Measurements from ENCODE around the genes THSD7B and GTDC1.

DNA sequence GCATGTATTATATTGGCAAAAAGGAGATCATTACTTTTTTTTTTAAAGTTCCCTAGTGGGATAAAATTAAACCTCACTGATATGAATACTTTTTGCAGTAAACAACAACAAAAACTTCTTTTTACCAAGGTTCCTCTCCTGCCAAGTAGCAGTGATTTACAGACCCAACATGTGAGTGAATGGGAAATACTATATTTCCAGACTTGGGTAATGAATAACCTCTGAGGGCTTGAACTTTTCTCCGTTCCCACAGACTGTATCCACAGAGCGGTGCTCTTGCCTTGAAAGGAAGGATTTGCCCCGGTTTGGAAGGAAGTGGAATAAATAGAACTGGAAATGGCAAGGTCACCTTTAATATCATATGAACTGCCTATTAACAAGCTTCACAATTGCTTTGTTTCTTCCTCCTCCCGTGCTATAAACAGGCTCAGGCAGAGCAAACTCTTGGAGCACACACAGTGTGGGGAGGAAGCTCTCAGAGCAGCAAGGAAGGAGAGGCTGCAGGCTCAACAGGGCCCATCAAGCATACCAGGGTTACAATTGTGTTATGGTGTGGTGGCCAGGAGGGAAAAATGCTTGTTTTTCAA is 28.5 kb upstream of the DARS1 start:
- PRO-cap: no peak

DNA sequence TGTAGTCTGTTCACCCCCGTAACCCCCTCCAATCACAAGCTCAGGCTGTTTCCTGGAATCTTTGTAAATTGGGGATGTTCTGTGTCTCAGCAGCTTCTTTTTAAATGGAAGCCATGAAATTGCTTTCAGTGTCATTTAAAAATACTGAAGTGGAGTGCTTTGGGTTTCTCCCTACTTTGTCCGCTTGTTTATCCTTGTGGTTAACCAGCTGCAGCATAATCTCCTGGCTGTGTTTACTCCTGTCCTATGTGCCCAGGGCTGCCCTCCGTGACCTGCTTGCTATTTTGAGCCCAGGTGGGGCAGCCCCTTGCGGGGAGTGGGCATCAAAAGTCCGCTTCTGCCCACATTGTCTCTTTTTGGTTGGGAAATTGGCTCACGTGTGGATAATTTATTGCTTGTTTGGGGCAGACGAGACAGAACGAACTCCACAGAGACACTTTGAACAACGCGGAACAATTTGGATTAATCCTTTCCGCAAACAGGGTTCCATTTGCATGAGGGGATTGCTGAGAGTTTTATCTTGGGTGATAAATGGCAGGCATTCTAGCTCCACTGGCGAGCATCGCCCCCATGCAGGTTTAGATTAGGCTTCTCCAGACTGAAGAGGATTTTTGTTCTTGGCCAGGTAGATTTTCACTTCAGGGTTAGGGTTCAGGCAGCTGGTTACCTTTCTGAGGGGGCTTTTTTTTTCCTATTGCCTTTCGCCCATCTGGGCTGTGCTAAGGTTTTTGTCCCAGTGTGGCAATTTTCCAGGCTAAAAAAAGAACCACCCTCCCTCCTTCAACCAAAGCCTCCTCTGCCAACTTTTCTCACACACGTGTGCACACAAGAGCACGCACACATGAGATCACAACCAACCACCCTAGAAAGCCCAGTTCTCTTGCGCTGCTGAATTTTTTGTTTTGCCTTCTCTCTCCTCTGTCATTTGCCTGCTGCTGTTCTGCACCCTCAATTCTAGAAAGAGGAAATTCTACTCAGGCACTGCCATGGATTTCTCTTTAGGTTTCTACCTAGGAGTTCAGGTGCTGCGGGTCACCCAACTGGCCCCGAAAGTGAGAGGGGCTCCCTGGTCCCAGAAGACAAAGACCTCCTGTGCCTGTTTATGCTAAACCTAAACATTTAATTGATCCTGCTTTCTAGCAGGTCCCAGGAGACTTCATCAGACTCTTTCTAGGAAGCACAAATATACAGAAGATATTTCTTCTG is 8.3 kb upstream of the CXCR4 start:
- PRO-cap: no peak

GRCh38 chr2:136764981-136766433 is at the start of gene THSD7B:
TSS of gene THSD7B (plus strand) at chr2:136765545.
- PRO-cap: no peak

GRCh38 chr2:138028572-138028919 is 64.3 kb downstream of the HNMT start:
- PRO-cap: no peak

- PRO-cap: no peak
These were observed 97.4 kb downstream of the SPOPL start for GRCh38 chr2:138599008-138599302.

GRCh38 chr2:138779358-138779790 is 816 bp downstream of the NXPH2 start:
- PRO-cap: no peak

DNA sequence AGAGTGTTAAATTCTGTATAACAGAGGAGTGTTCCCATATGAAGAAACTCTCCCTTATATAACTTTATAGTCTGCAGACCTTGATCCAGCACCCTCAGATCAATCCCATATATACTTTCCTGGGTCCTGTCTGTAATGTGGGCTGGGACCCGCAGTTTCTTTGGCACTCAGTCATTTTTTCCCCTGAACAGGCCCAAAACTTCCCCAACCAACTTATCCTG is 331.9 kb upstream of the LRP1B start:
- PRO-cap: no peak

- PRO-cap: no peak
These were observed 182.2 kb upstream of the KYNU start for GRCh38 chr2:142695264-142695753.

DNA sequence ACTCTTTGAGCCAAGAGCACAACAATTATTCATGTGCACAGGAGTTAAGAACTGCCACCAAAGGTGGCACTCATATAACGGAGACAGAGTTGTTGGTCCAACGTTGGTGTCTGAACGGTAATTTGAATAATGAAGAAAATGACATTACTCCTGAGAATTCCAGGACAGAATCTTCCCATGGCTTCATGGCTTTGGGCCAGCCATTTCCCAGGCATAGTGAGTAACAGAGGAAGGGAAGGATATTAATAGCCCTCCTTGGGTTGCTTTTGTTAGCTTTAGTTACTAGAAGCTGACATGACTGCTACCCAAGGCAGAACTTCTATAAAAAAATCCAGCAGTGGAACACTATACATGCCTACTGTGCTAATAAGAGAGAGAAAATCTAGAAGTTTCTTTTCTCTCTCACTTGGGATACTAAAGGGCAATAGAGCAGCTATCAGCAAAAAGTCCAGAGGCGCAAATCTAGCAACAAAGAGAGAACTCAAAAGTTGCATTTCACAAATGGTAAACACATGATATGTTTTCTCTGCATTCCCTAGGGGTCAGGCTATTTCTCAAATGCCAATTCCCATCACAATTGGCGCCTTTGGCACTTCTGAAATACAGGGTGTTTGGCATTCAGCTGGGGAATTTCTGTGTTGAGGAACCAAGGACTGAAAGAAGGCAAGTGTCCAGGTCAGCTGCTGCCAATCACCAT is 160.9 kb upstream of the KYNU start:
- PRO-cap: no peak

DNA sequence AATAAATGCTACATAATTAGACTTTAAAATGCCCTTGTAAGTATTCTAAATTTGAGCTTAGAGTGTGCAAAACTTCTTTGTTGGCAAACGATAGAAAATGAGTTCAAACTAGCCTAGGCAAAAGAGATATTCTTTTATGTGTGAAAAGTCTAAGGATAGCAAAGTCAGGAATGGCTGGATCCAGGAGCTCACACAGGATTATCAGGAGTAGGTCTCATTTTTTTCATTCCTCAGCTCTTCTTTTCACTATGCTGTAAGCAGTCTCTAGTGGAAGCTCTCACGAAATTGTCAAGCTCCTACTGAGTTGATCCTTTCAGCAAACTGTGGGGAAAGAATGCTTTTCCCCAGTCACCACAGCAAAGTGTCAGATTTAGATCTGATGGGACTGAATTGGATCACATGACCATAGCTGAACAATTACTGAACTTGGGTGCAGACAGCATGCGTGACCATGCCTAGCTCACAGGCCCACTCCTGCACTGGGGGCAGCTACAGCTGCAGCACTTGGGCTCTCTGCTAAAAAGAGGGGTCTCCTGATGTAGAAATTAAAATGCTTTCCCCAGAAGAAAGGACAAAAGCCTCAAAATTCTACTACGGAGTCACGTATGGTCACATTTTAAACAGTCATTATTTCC is 3.1 kb downstream of the ARHGAP15 start:
- PRO-cap: no peak

DNA sequence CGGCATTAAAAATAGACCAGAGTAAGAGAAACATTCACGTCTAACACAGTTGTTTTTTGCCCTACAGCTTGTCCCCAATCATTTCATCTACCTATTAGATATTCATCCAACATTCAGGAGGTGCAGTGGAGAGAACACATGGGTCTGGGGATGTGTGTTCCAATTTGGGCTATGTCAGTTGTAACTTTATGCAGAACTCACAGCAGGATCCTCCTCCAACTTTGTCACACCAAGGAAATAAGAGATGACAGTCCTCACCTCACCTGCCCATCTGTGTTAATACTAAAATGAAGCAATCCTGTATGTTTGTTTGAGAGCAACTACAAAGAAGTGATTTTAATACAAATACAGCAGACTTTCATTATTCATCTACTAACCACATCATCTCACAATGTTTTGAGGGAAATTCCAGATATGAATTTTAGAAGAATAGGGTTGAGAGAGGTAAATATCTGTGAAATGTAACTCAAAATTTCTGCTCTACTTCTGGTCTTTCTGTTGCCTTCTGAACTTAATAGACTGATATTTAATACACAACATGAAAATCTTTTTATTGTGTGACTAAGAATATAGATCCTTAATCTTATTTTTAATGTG is 126.7 kb downstream of the ARHGAP15 start:
- PRO-cap: no peak

DNA sequence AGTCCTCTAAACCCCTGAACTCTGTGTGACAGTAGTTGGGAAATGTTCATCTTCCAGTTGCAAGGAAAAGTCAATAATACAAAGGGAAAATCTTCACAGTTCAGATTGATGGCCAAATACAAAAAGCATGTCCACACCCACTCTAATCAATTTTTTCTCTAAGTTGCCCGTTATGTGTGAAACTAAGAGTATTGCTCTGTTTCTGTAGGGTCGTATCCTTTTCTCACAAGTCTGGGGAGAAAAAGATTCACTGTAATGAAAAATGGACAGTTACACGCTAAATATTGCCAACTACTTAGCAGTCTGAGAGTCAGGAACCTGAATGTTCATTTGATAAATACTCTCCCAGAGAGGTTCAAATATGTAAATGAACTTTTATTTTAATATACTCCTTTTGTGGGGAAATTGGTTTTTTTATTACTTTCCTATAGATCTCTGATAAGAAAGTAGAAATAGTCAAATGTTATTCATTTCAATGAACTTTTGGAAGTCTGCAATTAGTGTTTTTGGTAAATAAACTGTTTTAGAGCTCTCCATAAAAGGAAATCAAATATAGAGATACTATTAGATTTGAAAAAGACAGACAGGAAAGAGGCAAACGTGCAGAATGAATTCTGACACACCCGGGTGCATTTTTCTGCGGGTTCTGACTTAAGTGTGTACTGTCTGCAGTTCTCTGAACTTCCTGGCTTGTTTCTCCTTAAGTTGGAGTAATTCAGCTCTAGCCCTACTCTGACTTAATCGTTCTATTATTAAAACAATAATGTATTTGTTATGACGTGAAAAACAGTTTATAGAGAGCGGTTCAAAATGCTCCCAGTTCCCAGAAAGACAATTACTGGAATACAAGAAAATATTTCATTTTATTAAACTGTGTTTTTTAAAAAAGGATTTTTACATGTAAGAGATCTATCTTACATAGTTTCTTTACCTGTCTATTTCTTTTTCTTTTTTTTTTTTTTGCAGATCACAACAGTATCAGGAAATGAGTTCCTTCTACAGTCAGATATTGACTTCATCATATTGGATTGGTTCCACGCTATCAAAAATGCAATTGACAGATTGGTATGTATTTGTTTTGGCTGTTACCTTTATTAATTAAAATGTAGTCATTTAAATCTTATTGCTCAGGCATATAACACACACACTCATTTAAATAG is 305.8 kb downstream of the ARHGAP15 start:
- PRO-cap: unidirectional peak, minus-strand start at position 678 of the sequence

DNA sequence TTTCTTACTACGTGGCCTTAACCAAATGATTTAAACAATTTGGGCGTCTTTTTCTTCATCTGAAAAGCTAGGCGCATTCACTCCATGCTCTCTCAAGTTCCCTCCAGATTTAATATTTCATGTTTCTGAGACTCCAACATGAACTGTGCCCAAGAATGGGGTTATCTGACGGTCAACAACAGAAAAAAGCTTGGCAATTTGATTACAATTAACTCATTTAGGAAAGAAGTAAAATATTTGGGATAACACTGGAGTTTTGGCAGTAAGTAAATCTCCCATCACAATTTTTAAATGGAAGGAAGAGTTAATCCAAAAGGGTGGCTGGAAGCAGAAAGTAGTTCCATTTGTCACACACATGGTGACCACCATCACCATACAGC is 345.4 kb downstream of the ARHGAP15 start:
- PRO-cap: unidirectional peak, minus-strand start at position 111 of the sequence

DNA sequence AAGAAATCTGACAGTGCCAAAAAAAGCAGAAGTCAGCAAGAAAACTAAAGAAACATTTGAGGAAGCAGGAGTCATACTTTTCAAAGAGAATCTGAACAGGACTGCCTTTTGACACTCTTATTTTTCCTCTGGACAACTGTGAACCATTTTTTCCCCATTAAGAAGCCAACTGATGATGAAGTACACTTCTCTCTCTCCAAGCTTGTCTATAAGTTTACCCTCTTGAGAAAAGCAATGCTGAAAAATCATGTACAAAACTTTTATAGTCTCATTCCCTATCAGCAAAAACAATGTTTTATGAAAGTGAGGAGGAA is 188.5 kb downstream of the GTDC1 start:
- PRO-cap: no peak

- PRO-cap: no peak
These were observed 179.5 kb downstream of the GTDC1 start for GRCh38 chr2:144152607-144153372.

DNA sequence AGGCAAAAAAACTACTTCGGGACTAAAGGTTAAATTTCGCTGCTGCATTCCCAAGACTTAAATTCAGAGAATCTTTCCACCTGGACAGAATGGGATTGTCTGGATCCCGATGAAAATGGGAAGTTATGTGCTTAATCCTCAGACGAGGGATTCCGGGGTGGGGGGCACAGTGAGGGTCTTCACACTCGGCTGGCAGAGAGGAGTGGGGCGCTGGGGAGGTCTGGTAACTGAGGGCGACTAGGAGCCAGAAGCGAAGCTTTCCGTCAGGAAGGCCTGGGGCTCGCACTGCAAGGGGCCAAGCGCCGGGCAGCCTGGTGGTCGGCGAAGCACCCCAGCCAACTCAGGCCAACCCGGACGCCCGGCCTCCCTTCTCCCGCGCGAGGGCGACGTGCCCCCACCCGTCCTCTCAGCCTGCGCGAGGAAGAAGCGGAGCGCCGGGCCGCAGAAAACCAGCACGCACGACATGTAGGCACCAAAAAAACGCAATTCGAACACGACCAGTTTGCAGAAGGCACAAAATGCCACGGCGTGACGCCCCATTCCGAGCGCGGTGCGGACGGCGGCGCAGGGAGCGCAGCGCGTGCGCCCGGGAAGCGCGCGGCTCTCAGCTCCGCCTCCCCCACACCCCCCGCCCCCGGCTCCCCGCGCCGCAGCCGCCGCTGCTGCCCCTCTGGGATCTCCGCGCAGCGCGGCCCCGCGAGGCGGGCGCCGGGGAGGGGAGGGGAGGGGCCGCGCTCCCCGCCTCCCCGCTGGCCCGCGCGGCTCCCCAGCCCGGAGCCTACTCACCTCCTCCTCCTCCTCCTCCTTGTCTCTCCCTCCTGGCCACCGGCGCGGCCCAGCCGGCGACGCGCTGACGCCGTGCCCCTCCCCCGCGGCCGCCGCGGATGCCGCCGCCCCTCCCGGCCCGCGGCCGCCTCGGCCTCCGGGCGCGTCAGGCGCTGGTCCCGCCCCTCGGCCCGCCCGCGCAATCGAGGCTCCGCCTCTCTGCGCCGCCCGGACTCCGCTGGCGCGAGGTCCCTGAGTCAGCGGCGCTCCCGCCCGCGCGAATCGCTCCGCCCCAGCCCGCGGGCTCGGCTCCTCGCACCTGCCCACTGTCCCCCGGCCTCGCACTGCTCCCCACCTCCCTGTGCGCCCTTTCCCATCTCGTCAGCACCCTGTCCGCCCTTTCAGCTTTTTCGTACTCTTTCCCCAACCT is at the start of gene GTDC1:
Gene GTDC1 (minus strand): TSS at position 860 of the 1,195 bp plus-strand sequence.
- PRO-cap: bidirectional peak, plus-strand start at position 534 of the sequence, minus-strand start at position 552 of the sequence; bidirectional peak, plus-strand start at position 1,011 of the sequence, minus-strand start at position 780 of the sequence

DNA sequence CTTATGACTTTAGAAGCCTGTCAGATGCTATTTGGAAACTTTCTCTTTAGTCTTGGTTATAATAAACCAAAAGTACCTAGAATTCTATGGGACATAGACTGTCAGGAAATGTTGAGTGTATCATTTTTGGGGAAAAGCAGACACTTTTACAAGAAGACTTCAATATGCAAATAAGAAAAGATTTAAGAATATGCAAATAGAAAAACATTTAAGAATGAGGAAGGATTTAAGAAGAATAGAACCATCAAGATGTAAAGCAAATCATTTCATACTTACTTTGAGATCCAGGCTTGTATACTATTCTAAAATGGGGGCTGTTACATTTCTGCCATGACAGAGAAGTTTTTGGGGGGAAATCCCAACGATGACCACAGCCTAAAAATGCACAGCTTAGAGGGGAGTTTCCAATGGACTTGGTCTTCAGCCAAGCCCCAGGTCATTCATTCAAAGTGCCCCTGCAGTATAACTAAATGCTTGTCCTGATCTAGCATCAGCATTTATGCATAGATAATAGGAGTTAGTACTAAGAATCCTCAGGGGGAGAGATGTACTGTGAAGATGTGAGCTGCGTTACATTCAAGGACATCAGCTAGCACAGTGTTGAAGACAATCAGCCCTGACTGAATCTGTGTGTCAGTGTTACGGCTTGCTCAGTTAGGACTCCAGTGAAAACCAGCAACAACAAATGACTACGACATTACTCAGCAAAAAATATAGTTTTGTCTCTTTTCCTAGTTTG is 26.6 kb upstream of the GTDC1 start:
- PRO-cap: no peak

- PRO-cap: no peak
These were observed 74.3 kb downstream of the ZEB2 start for GRCh38 chr2:144445215-144446375.

DNA sequence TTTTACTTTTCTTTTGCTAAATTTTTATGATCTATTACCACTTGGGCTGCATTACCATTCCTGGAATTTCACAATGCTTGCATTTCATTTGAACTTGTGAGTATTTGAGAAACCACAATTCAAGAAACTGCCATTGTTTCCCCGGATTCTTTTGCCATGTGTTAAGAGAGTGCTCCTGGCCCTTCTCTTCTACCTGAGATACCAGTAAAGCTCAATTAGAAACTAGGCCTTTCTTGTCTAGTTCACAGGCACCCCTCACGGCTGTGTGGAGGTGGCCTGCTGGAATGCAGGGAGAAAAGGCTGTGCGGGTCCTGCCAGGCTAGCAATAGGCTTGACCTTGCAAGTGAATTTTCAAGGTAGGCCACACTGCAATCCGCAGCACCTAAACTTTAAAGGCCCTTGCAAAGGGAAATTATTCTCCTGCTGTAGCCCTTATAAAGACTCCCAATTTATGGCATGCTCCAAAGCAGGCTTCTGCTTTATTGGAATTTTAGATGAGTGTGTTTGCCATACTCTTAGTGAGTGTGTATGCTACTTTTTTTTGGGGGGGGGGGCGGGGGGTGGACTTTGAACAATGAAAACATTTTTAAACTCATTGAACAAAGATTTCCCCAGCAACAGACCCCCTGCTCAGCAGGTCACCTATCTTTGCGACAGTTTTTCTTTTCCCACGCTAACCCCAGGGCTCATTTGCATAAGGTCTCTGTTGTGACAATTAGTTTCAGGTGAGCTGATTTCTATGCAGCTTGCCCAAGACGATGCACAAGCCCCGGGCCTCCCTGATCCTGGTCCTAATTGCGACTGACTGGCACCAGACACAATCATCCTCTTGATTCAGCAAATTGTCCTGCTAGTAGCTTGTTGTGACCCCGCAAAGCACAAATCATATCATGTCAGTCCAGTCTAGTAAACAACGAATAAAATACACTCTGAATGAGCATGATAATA is 40.5 kb downstream of the ZEB2 start:
- PRO-cap: no peak

DNA sequence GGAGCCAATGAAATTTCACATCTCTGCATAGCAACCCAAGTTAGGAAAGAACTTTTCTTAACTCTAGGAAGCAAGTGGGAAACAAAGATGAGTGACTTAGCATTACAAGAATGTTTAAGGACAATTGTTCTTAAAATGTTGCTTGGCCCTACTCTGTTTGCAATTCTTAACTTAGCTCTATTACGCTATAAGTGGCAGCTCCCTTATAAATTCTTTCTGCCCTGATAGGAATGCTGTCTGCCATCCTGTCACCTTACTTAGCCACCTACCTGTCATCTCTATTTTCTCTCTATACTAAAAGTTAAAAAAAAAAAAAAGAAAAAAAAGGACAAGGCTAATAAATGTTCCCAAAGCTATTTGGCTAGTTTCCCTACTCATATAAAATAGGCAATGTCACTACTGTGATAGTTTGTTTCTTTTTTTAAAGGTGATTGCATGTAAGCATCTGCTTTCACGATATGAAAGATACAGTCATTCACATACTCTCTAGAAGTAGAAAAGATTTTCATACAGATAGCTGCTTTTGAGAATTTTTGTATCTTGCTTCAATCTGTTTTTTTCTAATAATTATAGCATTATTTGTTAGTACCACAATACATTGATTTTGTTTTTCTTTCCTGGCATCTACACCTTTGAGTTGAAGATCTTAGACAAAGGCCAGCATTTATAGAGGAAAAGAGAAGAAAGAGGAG is 39.3 kb downstream of the ZEB2 start:
- PRO-cap: no peak